Colon Carcinoma Metastatic in the Brain (tissue), 2 donors: ENCODE data around the genes LYRM2, GJA10, EPHA7, FUT9, FHL5 and NDUFAF4.

DNA sequence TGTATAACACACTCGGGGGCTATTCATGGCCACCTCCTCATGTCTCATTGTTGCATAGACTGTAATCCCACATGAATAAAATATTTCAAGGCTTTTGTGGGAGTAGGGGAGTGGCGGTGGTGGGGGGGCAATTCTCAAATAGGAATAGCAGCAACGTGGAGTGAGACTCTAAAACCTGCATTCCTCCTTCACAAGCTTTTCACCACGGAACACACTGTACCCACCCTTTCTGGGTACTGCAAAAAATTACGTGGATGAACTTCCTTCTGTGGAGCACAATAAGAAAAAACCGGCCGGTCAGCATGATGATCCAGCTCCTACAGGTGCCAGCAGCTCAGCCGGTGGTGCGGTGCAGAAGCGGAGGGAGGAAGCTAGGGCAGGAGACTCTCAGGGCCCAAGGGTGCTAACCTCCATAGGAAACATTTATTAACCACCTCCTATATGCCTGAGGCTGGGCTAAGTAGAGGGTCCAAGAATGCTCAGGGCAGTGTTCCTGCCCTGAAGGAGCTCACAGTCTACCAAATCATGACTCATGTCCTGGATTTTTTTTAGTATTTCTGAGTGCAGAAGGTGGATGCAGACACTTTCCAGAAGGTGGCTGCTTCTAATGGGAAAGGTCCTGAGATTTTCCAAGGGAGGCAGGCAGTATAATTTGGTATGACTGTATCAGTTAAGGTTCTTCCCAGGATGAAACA is 1.1 kb upstream of the RRAGD start:
- PRO-cap, 2 experiments: no peak in any of the 2 experiments

DNA sequence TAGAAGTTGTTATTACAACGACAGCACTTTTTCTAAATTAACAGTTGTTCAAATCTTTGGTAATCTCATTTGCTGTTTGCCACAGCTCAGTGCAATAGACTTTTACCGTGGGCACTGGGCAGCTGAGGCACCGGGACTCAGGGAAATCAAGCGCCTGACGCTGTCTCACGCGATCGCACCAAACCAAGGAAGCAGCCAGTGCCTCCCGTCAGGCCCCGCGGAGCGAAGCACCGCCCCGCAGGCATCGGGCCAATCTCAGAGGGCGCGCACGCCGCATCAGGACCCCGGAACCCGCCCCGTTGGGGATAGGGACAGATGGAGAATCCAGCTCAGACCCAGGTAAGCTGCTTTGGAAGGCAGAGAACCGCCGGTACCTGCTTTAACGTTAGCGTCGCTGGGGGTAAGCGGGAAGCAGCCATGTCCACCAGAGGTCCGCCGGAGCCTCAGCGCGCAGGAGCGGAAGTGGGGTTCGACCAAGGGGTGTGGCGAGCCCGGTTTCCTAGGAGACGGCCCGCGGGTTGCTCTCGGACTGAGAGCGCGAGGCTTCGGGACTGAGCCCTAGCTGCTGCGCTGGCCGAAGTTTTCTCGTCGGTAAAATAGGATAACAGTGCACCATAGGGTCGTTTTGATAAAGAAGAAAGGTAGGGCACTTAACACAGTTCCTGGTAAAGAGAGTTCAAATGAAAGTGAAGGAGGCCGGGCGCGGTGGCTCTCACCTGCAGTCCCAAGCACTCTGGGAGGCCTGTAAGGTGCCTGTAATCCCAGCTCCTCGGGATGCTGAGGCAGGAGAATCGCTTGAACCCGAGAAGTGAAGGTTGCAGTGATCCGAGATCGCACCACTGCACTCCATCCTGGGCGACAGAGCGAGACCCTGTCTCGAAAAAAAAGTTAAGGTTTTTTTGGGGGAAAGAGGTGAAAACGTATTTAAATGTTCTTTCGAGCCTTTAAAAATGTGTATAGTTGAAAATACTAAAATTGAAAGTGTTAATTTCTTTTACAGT is at the start of gene LYRM2:
LYRM2 (minus strand) TSS at position 450 of the 1,001 bp plus-strand sequence.
- PRO-cap, 2 experiments: peak in 2 of 2 experiments; most common plus-strand start position 532 of the sequence (in 2); most common minus-strand start position 185 of the sequence (in 1)

GRCh38 chr6:89667680-89668527 is 29.4 kb upstream of the LYRM2 start:
- PRO-cap, 2 experiments: no peak in any of the 2 experiments

DNA sequence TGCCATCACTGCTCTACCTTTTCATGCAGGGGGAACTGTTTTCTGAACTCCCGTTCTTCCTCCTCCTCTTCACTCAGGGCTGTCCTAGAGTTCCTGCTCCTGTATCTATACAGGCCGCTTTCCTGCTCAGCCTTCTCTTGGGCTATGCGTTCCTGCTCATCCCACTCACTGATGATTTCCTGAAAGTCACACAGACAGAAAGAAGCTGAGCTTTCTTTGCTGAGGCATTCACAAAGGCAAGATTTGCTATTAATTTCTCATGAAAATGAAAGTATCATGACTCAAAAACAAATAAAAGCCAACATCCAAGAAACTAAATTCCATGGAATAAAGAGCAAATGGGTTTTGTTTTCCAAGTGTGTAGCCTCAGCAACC is 52.1 kb upstream of the LYRM2 start:
- PRO-cap, 2 experiments: no peak in any of the 2 experiments

DNA sequence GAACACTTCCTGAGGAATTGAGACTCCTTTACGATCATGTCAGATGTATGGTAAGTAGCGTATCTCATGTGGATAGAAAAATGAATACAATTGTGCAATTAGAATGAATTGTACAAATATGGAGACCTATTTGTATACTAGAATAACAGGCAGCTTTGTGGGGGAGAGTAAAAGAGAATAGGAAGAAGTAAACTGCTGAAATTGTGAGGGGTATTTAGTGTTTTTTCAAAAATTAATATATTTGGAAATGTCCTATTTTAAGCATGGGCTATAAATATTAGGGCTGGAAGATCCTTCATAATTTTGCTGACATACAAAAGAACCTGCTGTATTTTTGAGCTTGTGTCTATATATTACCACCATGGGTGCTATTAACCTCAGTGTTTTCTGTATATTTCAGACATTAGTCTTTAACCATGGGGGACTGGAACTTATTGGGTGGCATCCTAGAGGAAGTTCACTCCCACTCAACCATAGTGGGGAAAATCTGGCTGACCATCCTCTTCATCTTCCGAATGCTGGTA is at the start of gene GJA10:
GJA10 (plus strand) TSS at position 417 of the 524 bp plus-strand sequence.
- PRO-cap, 2 experiments: no peak in any of the 2 experiments

GRCh38 chr6:89950981-89951961 is 57.0 kb downstream of the GJA10 start:
- PRO-cap, 2 experiments: no peak in any of the 2 experiments

GRCh38 chr6:90000757-90001510 is 106.7 kb downstream of the GJA10 start:
- PRO-cap, 2 experiments: no peak in any of the 2 experiments

DNA sequence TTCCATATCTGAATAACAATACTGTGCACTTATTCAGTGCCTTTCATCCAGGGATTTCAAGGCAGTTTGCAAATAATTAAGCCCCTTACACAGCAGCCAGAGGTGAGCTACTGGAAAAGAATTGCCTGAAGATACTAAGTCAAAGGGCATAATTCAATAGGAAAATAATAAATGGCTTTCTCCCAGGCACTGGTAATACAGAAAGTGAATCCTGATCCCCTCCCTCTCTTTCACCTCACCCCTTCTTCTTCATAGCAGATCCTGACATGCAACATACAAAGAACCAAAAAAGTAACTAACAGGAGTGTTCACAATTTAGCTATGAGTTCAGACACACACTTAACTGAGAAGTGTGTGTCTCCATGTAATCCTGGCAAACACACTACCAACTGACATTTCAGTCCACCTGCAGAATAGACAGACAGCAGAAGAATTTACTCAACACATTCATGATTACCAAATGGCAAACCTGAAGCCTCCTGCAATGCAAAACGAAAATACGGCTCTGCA is 2.8 kb downstream of the BACH2 start:
- PRO-cap, 2 experiments: no peak in any of the 2 experiments

GRCh38 chr6:90458335-90458781 is 128.5 kb downstream of the MAP3K7 start:
- PRO-cap, 2 experiments: no peak in any of the 2 experiments

- PRO-cap, 2 experiments: no peak in any of the 2 experiments
Measured at GRCh38 chr6:91299388-91300006, 712.6 kb upstream of the MAP3K7 start.

- PRO-cap, 2 experiments: no peak in any of the 2 experiments
Measured at GRCh38 chr6:93419228-93419709, at the start of gene EPHA7. EPHA7 (minus strand) TSS chr6:93419559.

- PRO-cap, 2 experiments: no peak in any of the 2 experiments
Measured at GRCh38 chr6:95519081-95520054, 58.0 kb upstream of the MANEA start.

DNA sequence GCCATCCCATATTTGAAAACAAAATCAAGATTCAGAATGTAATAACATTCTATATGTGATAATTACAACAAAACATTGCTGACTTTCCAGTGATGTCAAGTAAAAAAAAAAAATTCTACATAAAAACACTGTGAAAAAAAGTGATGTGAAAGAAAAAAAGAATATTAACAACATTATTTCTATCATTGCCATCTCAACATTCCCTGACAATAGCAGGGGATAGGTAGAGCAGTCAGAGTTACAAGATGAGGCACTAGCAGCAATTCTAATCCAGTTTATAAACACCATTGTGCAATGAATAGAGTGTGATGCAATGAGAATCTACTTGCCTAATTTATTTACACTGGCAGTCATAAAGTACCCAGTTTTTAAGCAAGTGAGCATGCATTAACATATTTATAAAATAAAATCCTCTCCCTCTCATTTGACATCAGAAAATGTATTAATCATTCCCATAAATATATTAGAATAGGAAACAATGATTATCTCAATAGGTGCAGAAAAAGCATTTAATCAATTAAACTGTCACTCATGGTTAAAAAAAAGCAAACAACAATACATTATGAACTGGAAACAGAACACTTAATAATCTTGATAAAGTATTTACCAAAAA is 2.5 kb upstream of the MANEA start:
- PRO-cap, 2 experiments: no peak in any of the 2 experiments

- PRO-cap, 2 experiments: no peak in any of the 2 experiments
Measured at GRCh38 chr6:96015205-96016053, at the start of gene FUT9. FUT9 (plus strand) TSS chr6:96015974.

DNA sequence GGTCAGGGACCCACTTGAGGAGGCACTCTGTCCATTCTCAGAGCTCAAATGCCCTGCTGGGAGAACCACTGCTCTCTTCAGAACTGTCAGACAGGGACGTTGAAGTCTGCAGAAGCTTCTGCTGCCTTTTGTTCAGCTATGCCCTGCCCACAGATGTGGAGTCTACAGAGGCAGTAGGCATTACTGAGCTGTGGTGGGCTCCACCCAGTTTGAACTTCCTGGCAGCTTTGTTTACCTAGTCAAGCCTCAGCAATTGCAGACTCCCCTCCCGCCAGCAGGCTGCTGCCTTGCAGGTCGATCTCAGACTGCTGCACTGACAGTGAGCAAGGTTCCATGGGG is 21.9 kb upstream of the UFL1 start:
- PRO-cap, 2 experiments: no peak in any of the 2 experiments

DNA sequence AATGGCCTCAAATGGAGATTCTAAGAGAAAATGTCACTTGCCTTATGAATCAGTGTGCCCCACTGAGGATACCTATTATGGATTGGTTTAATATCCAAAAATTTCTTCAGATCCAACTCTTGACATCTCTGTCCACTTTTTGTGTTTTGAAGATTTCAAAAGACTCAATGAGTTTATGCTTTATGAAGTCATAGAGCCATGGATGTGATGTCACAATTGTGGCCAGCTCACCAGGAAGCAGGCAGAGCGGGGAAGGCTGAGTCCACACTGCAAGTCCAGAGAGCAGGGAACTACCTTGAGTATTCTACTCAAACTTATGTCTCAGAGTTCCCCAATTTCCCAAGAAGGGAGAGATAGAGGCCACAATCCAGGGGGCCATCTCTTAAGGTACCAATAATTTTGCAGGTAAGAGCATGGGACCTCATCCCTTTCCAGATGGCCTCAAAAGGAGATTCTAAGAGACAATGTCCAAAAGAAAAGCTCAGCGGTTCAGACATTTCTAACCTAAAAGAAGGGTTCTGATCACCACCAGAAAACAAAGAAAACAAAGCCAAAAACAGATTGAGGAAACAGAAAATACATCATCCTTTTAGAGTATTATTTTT is 510 bp upstream of the FHL5 start:
- PRO-cap, 2 experiments: no peak in any of the 2 experiments

- PRO-cap, 2 experiments: no peak in any of the 2 experiments
Measured at GRCh38 chr6:96562921-96563499, at the start of gene FHL5. FHL5 (plus strand) TSS chr6:96563128.

- PRO-cap, 2 experiments: no peak in any of the 2 experiments
Measured at GRCh38 chr6:96578076-96578386, 15.1 kb downstream of the FHL5 start.

- PRO-cap, 2 experiments: peak in 2 of 2 experiments; most common plus-strand start chr6:96898026 (in 2); most common minus-strand start chr6:96897863 (in 1)
Measured at GRCh38 chr6:96897602-96898573, at the start of gene NDUFAF4. NDUFAF4 (minus strand) TSS chr6:96897891.

DNA sequence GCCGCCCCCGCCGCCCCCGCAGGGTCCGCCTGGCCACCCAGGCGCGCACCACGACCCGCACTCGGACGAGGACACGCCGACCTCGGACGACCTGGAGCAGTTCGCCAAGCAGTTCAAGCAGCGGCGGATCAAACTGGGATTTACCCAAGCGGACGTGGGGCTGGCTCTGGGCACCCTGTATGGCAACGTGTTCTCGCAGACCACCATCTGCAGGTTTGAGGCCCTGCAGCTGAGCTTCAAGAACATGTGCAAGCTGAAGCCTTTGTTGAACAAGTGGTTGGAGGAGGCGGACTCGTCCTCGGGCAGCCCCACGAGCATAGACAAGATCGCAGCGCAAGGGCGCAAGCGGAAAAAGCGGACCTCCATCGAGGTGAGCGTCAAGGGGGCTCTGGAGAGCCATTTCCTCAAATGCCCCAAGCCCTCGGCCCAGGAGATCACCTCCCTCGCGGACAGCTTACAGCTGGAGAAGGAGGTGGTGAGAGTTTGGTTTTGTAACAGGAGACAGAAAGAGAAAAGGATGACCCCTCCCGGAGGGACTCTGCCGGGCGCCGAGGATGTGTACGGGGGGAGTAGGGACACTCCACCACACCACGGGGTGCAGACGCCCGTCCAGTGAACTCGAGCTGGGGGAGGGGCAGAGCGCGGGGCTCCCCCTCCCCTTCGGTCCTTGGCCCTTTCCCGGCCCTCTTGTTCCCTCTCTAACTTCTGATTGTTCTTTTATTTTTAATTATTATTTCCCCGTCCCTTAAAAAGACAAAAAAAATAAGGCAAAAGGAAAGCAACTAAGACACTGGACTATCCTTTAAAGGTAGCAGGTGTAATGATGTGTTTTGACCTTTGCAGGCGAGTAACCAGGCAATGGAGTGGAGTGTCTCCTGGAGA is 1.5 kb downstream of the POU3F2 start:
- PRO-cap, 2 experiments: no peak in any of the 2 experiments